Colon Carcinoma Metastatic in the Lung (tissue), 2 donors: ENCODE results near the genes OR14K1 and OR2M7.

- PRO-cap, 2 experiments, result no peak in any of the 2 experiments
These were observed 994 bp downstream of the ZNF496 start for GRCh38 chr1:247330670-247331075.

GRCh38 chr1:247333752-247334405 lies 2.2 kb upstream of the ZNF496 start:
- PRO-cap, 2 experiments, result no peak in any of the 2 experiments

GRCh38 chr1:247360693-247361353 lies 29.2 kb upstream of the ZNF496 start:
- PRO-cap, 2 experiments, result no peak in any of the 2 experiments

- PRO-cap, 2 experiments, result no peak in any of the 2 experiments
These were observed 1.8 kb downstream of the NLRP3 start for GRCh38 chr1:247417718-247418237.

DNA sequence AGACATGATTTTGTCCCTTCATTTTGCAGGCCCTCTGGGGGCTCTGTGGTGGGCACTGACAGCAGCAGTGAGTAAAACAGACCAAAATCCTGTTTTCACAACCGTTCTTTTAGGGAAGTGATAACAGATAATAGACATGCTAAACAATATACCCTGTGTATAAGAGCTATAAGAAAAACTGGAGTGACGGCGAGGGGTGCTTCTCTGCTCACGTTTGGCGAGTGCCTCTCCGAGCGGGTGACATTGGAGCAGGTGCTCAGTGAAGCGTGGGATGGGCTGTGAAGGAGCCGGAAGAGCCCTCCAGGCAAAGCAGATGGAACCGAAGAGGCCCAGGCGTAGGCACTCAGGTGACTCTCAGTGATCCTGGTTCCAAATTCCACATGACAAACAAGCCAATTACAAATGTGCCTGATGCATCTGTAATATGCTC lies 20.3 kb downstream of the OR2B11 start:
- PRO-cap, 2 experiments, result no peak in any of the 2 experiments

DNA sequence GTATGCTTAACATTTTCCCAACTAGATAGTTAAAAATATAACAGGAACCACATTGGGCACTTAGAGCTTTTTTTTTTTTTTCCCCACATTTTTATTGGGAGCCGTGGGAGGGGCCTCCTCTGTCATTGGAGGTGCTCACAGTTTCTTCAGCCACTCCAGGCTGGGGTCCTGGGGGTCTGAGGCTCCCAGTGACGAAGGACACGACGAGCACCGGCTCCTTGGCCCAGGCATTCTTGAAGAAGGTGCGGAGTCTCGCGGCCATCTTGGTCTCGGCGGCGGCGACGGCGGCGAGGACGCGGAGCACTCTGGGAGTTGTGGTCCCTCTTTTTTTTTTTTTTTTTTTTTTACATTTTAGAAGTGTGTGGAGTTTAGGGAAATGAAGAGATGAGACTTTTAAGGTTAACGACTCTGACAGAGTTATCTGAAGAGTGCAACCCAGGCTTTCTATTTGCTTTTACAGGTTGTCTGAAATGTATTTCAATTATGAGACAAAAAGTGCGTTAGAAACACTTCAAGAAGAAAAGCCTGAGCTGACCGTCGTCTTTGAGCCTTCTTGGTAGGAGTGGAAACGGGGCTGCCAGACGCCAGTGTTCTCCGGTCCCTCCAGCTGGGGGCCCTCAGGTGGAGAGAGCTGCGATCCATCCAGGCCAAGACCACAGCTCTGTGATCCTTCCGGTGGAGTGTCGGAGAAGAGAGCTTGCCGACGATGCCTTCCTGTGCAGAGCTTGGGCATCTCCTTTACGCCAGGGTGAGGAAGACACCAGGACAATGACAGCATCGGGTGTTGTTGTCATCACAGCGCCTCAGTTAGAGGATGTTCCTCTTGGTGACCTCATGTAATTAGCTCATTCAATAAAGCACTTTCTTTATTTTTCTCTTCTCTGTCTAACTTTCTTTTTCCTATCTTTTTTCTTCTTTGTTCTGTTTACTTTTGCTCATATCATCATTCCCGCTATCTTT lies 9.7 kb downstream of the OR2B11 start:
- PRO-cap, 2 experiments, result peak in 2 of 2 experiments; most common minus-strand start position 235 of the sequence (in 2)

DNA sequence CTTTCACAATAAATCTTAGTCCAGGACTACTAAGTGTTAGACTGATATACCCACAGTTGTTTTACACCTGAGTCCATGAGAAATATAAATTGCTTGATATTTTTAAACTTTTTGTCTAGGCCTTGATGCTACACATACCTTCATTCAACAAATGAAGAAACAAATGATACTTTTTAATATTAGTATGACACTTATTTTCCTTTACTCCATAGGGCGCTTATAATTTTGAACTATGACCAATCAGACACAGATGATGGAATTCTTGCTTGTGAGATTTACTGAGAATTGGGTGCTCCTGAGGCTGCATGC lies at the start of gene OR14K1:
Gene OR14K1 (plus strand): TSS at position 233 of the 309 bp plus-strand sequence.
- PRO-cap, 2 experiments, result no peak in any of the 2 experiments

GRCh38 chr1:247906100-247907161 lies 11.0 kb downstream of the OR2W3 start:
- PRO-cap, 2 experiments, result no peak in any of the 2 experiments

- PRO-cap, 2 experiments, result no peak in any of the 2 experiments
These were observed at the start of gene OR2M7 for GRCh38 chr1:248324391-248325009. Gene OR2M7, minus strand, starts transcription at chr1:248324568.

GRCh38 chr1:248822427-248822927 lies 3.2 kb downstream of the SH3BP5L start:
- PRO-cap, 2 experiments, result no peak in any of the 2 experiments

GRCh38 chr1:248828710-248829419 lies 3.1 kb upstream of the SH3BP5L start:
- PRO-cap, 2 experiments, result no peak in any of the 2 experiments

DNA sequence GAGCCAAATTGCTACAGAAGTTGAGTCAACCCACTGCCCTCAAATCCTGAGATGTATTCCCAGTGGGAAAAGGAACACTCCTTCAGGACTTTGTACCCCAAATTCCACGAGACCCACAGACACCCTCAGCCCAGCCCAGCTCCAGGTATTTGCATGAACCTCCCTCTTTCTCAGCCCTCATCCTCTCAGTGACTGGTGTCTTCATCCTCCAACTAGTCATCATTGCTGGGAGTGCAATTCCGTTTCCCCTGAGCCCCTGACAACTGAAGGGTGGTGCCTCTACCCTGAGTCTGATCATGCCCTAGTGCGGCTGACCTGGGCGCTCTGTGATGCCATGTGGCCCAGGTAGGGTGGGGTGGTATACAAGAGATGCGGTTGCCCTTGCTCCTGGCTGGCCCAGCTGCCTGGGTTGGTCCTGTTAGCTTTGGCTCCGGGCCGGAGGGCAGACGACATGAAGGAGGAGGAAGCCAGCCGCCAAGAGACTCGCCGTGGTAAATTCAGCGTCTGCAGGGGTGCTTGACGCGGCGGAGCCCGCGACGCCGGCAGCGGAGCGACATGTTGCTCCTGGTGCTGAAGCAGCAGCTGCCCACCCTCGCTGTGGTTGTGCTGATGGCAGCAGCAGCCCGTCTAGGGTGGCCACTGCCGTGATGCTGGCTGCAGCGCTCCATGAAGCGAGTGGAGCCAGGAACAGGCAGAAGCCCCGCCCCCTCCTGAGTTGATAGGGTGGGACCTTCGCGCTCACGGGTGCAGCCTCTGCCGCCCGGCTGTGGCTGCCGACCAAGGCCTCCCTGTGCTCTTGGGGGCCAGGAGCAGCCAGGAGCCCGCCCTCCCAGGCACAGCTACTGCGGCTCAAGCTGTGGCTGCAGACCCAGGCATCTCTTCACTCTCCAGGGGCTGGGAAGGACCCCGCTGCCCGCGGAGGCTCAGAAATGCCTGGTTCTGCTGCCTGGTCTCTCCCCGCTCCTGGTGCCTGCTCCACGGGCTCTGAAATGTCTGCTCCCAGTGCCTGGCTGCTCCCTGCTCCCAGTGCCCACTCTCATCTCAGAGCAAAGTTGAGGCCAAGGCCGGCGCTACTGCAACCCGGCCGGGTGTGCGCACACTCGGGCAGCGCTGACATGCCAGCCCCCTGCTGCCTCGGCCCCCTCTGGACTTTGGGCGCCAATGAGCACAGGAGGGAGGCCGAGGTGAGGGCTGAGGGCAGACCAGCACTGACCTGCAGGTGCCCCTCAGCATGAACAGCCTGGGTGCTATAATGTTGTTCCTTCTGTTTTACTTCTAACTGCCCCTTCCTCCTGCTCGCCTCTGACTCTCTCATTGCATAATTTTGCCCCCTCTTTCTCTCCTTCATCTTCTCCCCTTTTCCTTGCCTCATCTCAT lies 4.2 kb upstream of the ZNF692 start:
- PRO-cap, 2 experiments, result peak in 2 of 2 experiments; most common plus-strand start position 445 of the sequence (in 2); most common minus-strand start position 668 of the sequence (in 2)